Sigmoid colon (tissue), 4 donors: ENCODE data around the genes ZNF740 and CALCOCO1.

GRCh38 chr12:53038125-53038573, 11.7 kb upstream of the TNS2 start:
- PRO-cap = no peak
- RAMPAGE, long total RNA, 4 experiments = no peak in any of the 4 experiments

DNA sequence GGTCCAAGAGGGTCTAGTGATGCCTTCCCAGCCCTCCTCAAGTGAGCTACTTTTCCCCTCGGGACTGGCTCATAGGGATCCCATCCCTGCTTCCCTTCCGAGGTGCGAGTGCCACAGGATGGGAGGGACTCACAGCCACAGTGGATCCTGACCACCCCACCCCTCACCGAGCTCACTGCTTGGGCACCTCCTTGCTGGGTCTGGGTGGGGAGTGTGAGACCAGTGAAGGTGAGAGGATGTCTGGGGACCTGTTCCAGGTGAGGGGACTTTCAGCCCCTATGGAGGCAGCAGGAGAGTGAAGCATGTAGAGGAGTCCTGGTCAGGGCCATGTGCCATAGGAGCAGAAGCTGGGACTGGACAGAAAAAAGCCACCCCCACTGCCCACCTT, 1.8 kb upstream of the TNS2 start:
- PRO-cap = unidirectional peak, minus-strand start at position 43 of the sequence
- RAMPAGE, long total RNA, 4 experiments = no peak in any of the 4 experiments

DNA sequence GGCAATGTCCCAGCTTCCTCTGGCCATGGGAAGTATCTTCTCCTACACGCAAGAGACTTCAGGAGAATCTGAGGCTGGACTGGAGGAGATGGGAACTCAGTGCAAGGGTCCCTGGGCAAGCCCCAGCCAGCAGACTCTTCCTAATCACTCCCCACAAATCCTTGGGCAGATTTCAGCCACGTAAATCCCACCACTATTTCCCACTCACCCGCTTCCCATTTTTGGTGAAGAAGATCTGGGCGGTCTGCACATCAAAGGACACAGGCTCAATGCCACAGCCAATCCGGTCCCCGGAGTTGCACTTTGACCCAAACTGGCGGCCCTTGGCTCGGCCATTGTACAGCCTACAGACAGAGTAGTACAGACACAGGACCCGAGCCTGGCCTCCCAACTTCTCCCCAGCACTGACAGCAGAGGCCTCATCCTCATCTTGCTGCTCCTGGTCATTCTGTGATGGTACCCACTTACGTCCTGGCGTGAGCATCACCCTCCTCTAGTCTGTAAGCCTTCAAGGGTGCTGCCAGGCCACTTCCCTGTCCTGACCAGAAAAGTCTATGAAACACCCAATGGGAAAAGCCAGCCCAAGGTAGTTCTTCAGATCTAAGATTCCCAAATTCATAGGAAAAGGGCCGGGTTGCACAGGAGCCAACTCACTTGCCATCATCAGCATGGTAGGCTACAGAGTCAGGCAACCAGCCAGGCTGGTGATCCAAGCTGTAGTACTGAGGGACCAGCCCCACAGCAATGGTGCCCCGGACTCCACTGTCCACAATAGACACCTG, 4.6 kb downstream of the SPRYD3 start:
- PRO-cap = no peak
- RAMPAGE, long total RNA, 4 experiments = no peak in any of the 4 experiments

DNA sequence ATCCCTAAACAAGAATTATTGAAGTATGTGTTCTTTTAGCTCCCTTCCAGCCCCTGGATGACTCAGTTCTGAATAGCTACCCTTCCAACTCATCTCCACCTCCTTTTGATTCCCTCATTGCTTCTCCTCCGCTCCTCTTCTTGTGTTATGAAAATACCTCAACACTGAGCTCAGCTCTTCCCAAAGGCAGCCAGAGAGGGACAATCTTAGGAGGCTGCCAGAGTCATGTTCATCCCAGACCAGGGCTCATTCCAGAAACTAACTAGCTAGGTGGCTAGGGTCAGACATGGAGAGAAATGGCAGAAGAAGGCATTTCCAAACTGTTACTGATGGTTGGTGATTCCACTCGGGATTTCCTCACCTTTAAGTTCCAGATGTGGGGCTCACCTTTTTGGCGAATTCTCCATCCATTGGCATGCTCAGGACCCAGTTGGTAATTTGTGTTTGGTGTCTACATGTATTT, 1.6 kb upstream of the SPRYD3 start:
- PRO-cap = no peak
- RAMPAGE, long total RNA, 4 experiments = no peak in any of the 4 experiments

- PRO-cap = bidirectional peak, plus-strand start at chr12:53180750, minus-strand start at chr12:53180543
- RAMPAGE, long total RNA, 4 experiments = start-site peak on the plus strand in 3 of 4 experiments, at chr12:53180682-53180791 at its widest, 30 to 62 reads per replicate; start-site peak on the minus strand in 3 of 4 experiments, at chr12:53180420-53180939 at its widest, 6 to 18 reads per replicate
Measured at GRCh38 chr12:53180397-53180961, at the start of gene ZNF740. ZNF740 (plus strand) TSS chr12:53180722.

DNA sequence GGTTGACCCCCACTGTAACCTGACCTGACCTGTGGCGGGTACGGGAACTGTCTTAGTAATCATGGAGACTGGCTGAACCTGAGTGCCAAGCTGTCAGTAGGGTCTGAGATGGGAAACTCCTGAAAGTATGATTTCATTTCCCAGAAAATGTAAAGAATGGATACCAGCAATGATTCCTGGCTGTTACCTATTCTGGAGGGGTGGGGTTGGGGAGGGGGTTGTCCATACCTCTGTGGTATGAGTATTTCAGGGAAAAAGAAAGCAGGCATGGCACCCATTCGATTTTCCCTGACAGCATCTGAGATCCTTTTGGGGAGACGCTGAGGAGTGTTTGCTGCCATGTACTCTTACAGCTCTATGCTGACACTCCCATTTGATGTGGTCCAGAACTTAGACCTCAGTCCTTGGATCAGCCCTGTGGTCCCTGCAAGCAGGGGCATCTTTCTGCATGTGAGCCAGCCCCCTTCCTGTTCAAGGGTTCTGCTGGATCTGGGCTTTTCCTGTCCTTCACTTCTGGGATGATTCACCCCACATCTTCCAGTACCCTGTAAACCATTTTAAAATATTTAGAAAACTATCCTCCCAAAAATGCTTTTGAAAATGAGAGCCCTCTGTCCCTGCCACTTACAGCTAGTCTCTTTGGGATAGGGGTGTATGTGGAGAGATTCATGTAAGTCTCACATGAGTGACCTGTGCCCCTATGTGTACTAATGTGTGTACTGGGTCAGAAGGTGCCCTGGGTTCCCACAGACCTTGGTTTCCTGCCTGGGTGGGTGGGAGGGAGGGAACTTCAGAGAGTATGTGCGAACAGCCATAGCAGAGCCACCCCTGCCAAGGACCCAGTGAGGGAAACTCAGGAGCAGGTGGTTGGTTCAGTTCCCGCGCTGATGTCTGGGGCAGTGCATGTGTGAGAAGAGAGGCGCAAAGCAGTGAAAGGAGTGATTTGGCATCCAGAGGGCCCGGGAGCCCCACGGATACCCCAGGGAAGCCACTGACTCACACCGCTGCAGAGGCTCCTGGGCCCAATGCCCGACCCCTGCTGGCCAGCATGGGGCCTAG, 8.9 kb upstream of the CSAD start:
- PRO-cap = no peak
- RAMPAGE, long total RNA, 4 experiments = no peak in any of the 4 experiments

DNA sequence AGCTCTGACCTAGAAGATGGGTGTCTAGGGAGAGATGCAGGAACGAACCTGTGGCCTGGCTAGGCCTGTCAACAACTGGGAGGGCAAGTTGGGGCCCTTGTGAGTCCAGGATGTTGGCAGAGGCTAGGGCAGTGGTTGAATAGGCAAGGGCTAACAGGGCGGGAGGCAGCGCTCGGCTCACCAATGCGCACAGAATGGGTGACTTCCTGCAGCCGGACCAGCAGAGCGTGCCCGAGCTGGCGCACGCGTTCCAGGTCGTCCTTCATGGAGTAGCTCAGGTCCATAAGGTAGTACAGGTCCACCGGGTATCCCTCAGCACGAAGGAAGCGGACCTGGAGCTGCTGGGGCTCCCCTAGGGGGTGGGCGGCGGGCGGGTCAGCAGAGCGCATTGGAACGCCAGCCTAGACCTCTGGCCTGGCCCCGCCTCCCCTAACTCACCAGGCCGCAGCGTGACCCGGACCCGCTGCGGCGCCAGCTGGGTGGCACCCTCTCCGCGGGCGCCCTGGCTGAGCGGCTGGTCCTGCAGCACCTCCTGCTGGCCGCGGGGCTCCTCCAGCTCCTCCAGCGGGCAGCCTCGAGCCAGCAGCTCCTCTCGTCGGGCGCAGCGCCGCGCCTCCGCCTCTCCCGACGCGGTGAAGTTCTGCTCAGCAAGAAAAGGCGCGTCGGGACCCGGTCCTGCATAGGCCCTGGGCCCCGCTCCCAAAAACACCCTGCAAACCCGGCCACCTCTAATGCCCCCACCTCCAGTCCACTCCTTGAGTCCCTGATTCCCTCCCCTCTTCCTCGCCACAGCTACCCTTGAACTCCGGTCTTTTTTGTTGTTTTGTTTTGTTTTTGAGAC, 9.5 kb downstream of the ITGB7 start:
- PRO-cap = no peak
- RAMPAGE, long total RNA, 4 experiments = no peak in any of the 4 experiments

DNA sequence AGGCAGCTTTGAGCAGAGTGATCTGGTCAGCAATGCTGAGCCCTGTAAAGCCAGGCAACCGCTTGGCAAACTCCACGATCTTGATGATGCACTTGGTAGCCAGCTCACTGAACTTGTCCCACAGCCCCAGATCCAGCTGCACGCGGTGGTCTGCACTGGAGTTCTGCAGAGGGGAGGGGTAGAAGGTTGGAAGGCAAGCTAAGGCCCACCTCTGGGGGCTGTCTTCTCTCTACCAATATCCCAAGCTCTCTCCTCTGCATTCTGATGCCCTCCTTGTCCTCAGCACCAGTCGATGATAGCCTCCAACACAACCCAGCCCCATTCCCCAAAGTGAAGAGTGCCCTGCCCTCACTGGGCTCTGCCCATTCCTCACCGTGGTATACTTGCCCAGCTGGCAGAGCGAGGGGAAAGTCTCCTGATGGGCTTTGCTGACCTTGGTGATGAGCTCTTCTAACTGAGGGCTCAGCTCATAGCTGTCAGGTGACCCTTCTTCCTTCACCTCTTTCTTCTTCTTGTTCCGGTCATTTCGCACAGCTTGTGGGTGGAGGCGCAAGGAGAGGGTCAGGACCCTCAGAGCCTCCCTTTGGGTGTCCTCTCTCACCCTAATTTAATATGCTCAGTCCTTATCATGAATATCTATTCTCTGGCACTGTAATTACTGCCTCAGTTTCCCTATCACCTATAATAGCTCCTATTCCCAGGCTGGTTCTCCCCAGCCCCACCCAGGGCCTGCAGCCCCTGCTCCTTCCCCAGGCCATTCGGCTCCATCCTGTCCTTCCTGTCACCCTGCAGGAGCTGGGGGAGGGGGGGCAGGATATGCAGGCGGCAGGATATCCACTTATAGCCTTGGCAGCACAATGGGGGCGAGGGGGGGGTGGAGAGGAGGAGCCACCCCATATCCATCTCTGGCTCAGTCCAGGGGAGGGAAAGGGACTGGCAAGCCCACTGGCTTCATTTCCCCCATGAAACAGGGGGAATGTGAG, 7.3 kb upstream of the ITGB7 start:
- PRO-cap = unidirectional peak, plus-strand start at position 913 of the sequence
- RAMPAGE, long total RNA, 4 experiments = no peak in any of the 4 experiments

DNA sequence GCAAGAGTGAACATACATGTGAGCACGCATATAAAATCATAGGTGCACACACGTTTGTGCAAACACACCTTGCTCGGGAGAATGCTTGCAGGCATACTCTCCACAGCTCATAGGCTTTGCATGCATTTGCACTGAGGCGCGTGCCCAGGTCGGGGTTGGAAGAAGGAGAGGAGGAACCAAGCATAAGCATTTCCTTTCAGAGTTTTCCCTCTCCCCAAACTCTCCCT, 11.5 kb downstream of the RARG start:
- PRO-cap = no peak
- RAMPAGE, long total RNA, 4 experiments = no peak in any of the 4 experiments

GRCh38 chr12:53220793-53221462, 11.1 kb downstream of the RARG start:
- PRO-cap = no peak
- RAMPAGE, long total RNA, 4 experiments = no peak in any of the 4 experiments

DNA sequence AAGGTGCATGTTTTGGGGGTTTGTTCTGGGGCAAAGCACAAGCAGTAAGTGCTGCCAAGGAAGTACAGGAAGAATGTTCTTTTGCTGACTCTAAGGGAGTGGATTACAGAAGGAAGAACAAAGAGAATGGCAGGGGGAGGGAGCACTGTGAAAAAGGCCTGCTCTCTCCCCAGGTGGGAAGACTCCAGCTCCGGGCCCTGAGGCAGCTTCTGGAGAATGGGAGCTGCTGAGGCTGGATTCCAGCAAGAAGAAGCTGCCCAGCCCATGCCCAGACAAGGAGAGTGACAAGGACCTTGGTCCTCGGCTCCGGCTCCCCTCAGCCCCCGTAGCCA, 7.0 kb upstream of the PFDN5 start:
- PRO-cap = no peak
- RAMPAGE, long total RNA, 4 experiments = no peak in any of the 4 experiments

DNA sequence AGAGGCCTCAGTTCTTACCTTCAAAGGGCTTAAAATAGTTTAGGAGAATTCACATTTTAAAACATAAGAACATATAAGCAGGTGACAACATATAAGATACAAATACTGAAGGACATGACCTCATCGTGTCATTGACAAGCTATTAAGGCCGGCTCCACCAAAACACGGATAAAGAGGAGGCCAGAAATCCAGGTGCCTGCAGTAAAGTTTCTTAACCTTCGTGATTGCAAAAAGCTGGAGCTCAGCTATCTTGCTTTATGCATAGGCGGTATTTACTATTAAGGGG, 1.3 kb upstream of the SP1 start:
- PRO-cap = no peak
- RAMPAGE, long total RNA, 4 experiments = no peak in any of the 4 experiments

DNA sequence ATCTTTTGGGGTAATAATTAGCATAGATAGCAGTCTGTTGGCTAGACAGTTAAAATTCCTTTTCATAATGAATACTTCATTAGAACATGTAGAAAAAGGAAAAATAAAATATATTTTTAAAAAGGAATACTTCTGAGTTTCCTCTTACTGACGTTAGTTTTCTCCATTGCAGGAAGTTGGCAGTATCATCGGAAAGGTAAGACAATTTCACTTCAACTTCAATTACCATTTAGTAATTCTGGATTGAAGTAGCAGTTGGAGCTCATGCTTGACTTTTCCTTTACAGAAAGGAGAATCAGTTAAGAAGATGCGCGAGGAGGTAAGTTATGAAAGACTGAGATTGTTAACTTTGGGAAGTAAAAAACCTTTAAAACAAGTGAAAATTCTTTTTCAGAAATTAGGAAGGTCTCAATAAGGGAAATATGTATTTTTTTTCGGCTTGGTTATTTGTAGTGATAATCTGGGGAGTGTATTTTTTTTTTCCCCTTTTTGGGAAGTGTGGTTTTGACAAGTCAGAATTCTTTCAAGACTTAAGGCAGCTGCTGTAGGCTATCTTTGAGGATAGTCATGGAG, 3.4 kb downstream of the PCBP2 start:
- PRO-cap = no peak
- RAMPAGE, long total RNA, 4 experiments = no peak in any of the 4 experiments

- PRO-cap = no peak
- RAMPAGE, long total RNA, 4 experiments = no peak in any of the 4 experiments
Measured at GRCh38 chr12:53478968-53479871, 20.0 kb downstream of the MAP3K12 start.

GRCh38 chr12:53482122-53483221, 16.8 kb downstream of the MAP3K12 start:
- PRO-cap = no peak
- RAMPAGE, long total RNA, 4 experiments = no peak in any of the 4 experiments

DNA sequence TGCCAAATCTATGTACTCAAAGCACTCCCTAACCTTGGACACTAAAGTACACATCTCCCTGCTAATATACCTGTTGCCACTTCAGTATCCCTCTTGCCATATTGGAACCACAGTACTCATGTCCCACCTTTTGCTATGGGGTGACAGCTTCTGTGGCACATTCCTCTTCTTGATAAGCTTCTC, 16.1 kb downstream of the MAP3K12 start:
- PRO-cap = no peak
- RAMPAGE, long total RNA, 4 experiments = no peak in any of the 4 experiments

GRCh38 chr12:53677074-53678249, 1.6 kb upstream of the ATP5MC2 start:
- PRO-cap = no peak
- RAMPAGE, long total RNA, 4 experiments = no peak in any of the 4 experiments

DNA sequence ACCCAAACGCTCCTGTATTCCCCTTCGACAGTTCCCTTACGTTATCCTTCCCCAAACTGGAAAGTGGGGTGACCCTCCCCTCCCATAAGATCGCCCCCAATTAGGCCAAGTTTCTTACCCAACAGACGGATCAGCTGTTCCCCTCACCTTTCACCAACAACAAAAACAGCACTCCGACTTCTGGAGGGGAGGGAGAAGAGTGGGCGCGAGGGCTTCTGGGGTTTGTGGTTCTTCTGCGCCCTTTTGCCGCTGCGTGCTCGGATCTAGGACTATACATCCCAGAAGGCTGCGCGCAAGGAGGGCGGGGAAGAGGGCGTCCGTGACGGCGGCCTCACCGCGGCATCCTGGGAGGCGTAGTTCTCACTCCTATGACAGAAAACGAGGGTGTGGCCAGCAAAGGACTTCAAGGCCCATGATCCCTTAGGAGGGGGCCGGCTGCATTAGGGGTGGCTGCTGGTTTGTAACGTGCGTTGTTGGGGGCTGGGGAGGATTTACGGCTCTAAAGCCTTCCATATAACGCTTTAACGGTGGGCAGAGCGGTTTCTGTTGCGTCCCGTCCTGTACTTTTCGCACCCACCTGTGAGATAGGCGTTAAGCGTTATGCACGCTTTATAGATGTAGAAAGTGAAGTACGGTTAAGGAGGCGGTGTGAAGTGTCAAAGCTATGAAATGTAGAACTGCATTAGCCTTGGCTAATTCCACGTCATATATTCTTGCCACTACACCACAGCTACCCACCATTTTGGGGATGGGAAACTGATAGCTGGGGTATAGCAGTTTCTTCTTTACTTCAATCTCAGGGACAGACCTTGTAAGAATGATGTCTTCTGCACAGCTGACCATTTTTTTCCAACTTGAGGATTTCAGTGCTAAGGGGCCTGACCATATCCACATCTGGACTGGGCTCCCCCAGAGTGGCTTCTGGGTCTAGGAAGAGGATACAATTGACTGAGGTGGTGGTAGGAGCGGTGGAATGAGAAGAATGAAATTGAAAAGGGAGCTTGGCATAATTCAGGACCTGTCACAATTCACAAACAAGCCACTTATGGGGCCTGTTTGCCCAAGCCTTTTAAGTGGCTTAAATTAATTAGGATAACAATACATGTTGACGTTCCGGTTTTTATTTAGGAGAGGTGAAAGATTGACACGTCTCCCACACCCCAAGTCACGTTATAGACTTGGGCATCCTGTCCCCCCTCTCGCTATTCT, at the start of gene CALCOCO1:
Gene CALCOCO1, minus strand, starts transcription at position 167 of the 1,209 bp plus-strand sequence.
- PRO-cap = bidirectional peak, plus-strand start at position 519 of the sequence, minus-strand start at position 161 of the sequence
- RAMPAGE, long total RNA, 4 experiments = start-site peak on the minus strand in 4 of 4 experiments, centred at positions 154 to 157 of the sequence, 556 to 848 reads per replicate

DNA sequence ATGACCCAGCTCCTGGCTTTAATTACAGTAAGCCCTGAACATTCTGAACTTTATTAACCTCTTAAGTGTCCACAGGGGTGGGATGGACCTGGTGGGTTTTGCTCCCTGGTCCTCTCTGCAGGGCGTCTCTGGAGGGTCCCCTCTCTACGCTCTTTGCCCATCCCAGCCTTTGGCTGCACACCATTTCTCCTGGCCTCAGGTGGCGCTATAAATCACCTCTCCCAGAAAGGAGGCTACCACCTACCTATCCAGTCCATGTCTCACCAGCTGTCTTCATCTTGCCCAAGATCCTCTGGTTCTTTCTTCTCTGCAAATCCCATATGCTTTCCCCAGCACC, 28.3 kb upstream of the CALCOCO1 start:
- PRO-cap = no peak
- RAMPAGE, long total RNA, 4 experiments = no peak in any of the 4 experiments

GRCh38 chr12:53952358-53952631, 2.4 kb upstream of the HOXC12 start:
- PRO-cap = no peak
- RAMPAGE, long total RNA, 4 experiments = no peak in any of the 4 experiments